Diencephalon (tissue), 2 donors: Measurements from ENCODE around the genes ITM2A, SH3BGRL, XKRX and TRMT2B.

DNA sequence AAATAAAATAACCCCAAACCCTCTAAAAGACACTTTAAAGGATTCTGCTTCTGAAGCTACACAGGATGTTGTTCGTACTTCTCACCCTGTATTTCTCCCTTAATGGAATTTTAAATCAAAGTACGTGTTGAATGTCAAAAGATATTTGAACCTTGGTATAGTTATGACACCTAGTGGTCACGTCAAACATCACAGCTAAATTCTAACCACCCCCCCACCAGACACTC lies 62.7 kb upstream of the GPR174 start:
- RAMPAGE, long total RNA = no peak

- RAMPAGE, long total RNA = no peak
These were observed 48.3 kb upstream of the GPR174 start for GRCh38 chrX:79096006-79096788.

- RAMPAGE, long total RNA = start-site peak on the minus strand at chrX:79367289-79367336, 1,763 and 351 reads in 2 replicates
These were observed at the start of gene ITM2A for GRCh38 chrX:79366725-79367836. ITM2A (minus strand) TSS chrX:79367334.

- RAMPAGE, long total RNA = no peak
These were observed 128.6 kb downstream of the BRWD3 start for GRCh38 chrX:80681099-80681491.

GRCh38 chrX:80692855-80693130 lies 116.9 kb downstream of the BRWD3 start:
- RAMPAGE, long total RNA = no peak

- RAMPAGE, long total RNA = no peak
These were observed 83.4 kb downstream of the HMGN5 start for GRCh38 chrX:81118260-81118678.

DNA sequence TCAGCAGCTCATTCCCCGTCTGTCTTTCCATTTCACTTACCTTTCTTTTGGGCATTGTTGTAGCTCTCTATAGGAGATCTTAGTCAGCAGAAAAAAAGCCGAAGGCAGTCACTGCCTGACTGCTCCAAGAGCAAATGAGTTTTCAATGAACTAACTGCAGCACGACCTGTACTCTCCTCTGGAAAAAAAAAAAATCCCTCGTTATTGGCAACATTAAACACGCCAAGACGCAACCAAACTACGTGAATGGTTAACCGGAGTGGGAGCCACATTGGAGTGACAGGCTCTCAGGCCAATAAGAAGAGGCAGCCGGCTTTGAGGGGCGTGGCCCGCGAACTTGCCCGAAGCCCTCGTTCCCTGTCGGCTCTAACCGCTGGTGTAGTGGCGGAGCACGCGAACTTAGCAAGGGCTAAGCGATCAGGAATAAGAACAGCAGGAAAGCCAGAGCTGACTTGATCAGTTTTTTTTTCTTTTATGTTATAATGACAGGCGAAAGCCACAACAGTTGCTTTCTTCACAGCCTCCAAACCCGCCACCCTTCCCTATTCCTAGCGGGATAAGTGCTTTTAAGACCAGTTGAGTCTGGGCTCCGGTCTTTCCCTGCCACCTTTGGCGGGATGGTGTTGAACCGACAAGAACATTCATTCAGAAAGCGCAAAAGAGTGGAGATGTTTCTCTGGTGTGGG lies 80.1 kb downstream of the HMGN5 start:
- RAMPAGE, long total RNA = start-site peak on the minus strand centred at position 138 of the sequence, 13 bp wide, 24 and 46 reads in 2 replicates

DNA sequence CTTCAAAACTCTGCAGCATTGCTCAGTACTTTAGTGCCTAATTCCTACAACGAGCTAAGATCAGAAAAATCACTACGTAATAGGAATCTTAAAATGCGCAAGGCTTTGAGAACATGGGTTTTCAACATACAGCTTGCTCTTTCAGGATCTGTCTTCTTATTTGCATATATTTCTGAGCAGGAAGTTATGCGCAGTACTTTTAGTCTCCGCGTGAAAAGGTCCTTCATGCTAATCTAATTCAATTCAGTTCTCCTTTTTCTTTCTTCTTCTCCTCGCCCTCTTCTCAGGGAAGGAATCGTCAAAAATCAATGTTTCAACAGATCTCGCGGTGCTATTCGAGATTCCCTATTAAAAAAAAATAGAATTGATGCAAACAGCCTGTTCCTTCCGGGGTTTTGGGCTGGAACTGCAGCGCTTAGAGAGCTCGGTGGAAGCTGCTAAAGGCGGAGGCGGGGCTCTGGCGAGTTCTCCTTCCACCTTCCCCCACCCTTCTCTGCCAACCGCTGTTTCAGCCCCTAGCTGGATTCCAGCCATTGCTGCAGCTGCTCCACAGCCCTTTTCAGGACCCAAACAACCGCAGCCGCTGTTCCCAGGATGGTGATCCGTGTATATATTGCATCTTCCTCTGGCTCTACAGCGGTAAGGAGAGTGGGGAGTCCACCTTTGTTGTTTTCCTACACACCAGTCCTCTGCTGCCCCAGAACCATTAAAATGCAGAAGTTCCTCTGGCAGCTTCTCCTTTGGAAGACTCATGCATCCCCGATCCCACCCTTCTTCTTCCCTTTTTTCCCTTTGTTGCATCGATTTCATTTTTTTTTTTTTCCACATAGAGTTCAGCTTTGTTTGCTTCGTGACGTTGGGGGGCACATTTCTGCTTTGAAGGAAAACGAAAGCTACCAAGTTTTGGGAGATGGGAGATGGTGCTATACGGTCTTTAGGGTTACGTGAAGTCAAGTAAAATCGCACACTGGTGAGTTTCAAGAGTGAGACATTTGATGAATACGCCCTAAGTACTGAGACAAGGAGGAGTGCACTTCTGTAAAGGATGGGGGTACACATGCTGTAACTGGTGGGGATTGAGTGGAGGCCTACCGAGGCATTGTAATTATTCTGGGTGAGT lies at the start of gene SH3BGRL:
Gene SH3BGRL (plus strand): TSS at position 496 of the 1,120 bp plus-strand sequence.
- RAMPAGE, long total RNA = start-site peak on the minus strand centred at position 294 of the sequence, 63 bp wide, 40 and 28 reads in 2 replicates; start-site peak on the plus strand centred at position 486 of the sequence, 195 bp wide, 6,817 and 7,326 reads in 2 replicates

GRCh38 chrX:85031207-85031668 lies 27.6 kb downstream of the APOOL start:
- RAMPAGE, long total RNA = no peak

DNA sequence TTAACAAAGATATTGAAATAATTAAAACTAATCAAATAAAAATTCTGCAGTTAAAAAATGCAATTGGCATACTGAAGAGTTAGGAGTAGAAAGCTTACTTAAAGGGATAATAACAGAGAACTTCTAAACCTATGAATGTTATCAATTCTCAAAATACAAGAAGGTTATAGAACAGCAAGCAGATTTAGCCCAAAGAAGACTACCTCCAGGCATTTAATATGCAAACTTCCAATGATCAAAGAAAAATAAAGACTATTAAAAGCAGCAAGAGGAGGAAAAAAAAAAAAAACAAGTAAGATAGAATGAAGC lies 506.0 kb downstream of the NAP1L3 start:
- RAMPAGE, long total RNA = no peak

- RAMPAGE, long total RNA = no peak
These were observed 998 bp downstream of the DIAPH2 start for GRCh38 chrX:96685652-96686028.

- RAMPAGE, long total RNA = no peak
These were observed 298.1 kb downstream of the RPA4 start for GRCh38 chrX:97181888-97182190.

DNA sequence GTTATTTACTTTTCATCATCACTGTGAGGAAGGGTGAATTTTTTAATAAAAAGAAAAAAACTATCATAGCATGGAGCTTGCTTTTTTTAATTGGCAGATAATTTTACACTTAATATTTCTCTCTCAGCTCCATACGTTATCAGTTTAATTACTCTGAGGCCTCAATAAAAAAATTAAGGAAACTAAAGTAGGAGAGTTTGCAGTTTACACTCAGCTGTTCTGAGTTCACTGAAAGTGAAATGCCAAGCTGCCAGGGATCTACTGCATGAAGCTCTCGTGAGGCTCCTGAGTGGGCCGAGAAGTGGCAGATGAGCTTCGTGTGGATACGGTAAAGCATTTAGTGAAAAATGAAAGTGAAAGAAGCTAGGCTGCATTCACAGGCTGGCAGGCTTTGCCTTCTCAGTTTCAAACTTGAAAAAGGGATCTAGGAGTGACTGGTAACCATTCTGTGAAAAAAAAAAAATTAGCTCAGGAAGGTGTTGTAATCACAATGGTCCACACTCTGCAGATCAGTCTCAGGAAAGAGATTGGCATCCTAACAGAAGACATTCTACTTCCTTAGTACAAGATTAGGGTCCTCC lies 679.8 kb downstream of the RPA4 start:
- RAMPAGE, long total RNA = no peak

- RAMPAGE, long total RNA = no peak
These were observed 226.8 kb downstream of the PCDH19 start for GRCh38 chrX:100183262-100183698.

DNA sequence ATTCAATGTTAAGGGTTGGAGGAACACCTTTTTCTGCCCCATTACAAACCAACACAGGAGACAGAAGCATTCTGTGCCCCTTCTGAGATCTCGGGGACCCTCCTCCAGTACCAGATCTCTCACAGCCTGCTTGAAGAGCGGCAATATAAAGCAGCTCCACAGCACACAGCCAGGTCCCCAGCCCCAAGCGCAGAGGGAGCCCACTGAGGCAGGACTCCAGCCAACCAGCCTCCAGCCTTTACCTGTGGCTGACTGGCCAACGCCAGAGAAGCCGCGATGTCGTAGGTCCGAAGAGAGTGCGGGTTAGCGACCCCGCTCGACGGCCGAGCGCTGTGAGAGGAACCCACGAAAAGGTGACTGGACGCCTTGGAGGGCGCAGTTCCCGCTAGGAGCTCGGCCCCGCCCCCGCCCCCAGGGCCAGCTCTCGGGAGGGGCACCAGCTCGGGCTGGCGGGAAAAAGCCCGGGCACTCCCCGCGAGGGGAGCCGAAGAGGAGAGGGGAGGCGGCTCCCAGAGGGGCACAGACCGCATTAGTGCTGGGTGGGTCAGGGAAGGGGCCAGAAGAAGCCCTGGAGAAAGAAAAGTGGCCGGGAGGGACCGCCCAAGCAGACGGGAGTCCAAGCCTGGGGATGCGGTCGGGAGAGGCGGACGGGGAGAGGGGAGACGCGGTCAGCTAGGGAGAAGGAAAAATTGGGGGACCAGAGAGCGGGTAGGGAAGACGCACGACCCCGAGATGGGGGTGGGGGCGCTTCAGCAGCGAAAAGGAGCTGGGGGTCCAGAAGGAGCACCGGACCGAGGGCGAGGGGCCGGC lies 540 bp downstream of the SYTL4 start:
- RAMPAGE, long total RNA = no peak

- RAMPAGE, long total RNA = no peak
These were observed 7.4 kb upstream of the CSTF2 start for GRCh38 chrX:100812713-100813175.

- RAMPAGE, long total RNA = no peak
These were observed 4.4 kb downstream of the XKRX start for GRCh38 chrX:100924361-100924583.

DNA sequence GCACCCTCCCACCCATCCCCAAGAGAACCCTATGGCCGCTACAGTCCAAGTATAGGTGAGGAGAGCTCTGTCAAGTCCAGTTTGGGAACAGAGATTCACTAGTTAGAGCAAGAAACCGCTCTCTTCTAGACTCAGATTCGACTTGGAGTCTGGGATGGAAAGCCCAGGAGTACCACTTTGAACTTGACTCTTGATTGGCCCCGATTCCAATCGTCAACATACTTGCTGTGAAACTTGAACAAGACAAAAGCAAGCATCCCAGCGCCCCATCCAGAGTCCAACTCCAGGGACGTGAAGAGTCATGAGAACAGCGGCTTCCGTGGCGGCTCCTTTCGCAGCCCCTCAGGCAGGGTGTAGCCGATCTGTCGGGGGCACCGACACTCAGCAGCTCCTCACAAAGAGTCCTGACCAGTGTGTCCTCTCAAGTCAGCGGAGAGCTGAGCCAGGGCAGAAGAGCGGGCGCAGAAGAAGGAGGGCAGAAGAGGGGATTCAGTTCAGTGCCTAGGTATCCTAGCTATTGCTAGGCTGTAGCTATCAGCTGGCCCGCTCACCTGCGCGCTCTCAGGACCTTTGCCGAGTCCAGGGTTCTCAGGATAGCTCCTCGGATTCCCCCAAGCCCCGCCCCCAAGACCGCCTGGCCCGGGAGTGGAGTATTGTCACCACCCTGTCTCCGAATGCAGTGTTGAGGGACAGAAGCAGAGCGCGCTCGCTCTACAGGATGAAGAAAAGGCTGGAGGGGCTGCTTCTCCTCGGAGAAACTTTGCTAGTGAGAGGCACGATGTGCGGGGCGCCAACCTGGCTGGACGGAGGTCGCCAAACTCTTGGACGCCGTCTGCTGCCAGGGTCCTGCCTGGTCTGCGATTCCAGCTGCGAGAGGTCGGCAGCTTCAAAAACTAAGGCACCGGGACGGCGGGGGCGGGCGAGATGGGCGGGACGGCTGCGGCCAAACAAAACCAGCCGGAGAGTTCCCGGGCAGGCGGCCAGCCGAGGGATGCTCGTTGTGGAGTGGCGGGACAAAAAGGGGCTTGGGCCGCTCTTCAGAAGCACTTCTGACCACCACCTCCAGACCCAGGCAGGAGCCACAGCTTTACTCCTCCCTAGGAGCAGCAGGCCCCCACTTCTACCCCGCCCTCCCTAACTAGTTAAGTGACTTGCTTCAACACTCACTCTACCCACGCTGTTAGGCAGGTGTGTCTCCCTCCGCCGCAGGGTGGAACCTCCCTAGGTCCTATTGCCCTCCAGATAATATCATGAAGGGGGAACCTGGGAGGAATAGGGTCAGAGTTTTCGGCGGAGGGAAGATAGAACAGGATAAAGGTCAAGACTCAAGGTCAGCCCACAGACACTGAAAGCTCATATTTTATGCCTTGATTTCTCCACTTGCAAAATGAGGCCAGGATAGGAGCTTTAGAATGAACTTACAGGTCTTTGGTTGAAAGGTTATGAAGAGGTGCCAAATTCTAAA lies at the start of gene XKRX:
Gene XKRX (minus strand): TSS at position 573 of the 1,465 bp plus-strand sequence.
- RAMPAGE, long total RNA = no peak

DNA sequence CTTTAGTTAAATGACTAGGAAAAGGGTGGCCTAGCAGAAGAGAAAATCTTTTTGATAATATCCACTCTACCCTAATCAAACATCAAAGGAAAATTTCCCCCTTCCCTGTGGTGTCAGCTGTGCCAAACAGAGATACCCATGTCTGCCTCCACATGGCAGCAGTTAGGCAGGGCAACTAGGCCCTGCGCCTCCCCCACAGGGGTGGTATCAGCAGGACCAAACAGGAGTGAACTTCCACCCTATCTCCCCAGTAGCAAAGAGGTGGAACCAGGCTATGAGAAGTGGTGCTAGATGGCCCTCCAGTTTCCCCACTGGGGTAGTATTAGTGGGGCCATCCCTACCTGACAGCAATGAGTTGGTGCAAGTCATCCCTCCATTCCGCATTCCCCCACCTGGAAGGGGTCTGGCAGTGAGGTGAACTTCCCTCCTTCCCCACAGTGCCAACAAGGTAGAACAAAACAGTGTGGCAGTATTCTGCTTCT lies 19.9 kb upstream of the XKRX start:
- RAMPAGE, long total RNA = no peak

DNA sequence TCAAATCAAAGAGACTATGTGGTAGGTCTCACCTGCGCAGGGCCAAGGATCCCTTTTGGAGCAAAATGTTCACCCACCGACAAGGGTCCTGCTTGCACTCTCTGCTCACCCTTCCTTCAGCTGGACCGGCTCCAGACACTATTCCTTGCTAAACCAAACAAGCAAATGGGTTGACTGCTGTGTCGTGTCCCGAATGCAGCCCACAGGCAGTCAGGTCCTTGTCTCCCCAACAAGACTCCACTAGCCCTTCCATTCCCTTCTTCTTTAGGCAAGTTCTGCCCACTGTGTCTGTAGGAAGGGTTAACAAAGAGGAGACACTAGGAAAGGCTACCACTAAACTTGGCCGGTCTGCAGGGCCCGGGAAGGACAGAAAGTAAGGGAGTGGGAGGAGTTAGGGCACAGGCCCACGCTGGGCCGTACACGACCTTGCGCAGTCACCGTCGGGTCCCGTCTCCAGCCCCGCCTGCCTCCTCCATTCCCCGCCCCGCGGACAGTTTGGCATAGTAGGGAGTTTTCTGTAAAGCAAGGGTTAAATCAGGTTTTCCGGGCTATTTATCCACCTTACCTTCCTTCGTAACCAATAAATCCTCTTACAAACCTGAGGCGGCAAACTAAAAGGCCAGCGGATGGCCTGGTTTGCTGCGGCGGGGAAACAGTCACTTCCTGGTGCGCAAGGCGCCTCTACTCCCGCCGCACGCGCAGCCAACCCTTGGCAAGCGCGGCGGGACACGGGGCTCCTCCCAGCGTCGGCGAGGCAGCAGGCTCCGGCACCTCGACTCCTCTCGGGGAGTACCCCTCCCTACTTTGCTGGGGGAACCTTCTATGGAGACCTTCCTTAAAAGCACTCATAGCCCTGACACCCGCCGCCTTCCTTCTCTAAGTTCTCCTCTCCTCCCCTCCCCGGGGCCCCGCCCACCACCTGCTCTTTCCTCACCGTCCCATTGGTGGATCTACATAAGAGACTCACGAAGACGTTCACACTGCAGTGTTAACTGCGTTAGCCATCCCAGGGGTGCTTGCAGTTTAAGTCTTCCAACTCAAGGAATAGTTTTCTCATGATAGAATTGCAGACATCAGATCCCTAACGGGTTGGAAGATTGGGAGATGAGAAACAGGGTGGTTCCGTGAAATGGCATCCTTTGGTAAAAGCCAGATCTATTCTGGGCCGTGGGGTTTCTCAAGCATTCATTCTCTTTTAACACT lies at the start of gene TRMT2B:
Gene TRMT2B (minus strand): TSS at position 893 of the 1,203 bp plus-strand sequence.
- RAMPAGE, long total RNA = no peak